ENCODE measurements around a stretch of chr1.

- PRO-cap, 2 experiments = no peak in any of the 2 experiments
- RAMPAGE, long total RNA, 4 experiments = no peak in any of the 4 experiments
Measured at GRCh38 chr1:119779204-119779611, 10.5 kb upstream of the HMGCS2 start.

- PRO-cap, 2 experiments = no peak in any of the 2 experiments
- RAMPAGE, long total RNA, 4 experiments = start-site peak on the minus strand in 1 of 4 experiments, at chr1:119917568-119917756 at its widest, 25 reads per replicate
Measured at GRCh38 chr1:119917482-119918036, 21.2 kb upstream of the ADAM30 start.

- PRO-cap, 2 experiments = no peak in any of the 2 experiments
- RAMPAGE, long total RNA, 4 experiments = start-site peak on the minus strand in 1 of 4 experiments, at chr1:119922297-119922372 at its widest, 45 reads per replicate
Measured at GRCh38 chr1:119922074-119922693, 25.9 kb upstream of the ADAM30 start.

DNA sequence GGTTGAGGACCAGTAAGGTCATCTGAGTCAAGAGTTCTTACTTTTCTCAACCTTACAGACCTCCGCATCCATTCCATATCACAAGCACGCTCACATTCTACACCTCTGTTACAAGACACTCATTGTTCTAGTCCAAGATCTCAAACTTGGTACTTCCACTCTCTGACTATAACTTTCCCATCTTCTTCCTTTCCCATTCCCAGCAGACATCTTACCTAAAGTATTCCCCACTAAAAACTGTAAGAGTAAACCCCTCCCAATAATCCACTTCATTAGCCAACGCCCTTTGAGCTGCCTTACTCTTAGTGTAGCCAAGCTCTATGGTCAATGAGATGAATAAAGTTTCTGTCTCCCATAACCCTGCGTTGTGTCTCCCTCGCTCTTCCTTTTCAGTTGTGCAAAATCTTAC is 83.8 kb upstream of the ADAM30 start:
- PRO-cap, 2 experiments = no peak in any of the 2 experiments
- RAMPAGE, long total RNA, 4 experiments = no peak in any of the 4 experiments

- PRO-cap, 2 experiments = no peak in any of the 2 experiments
- RAMPAGE, long total RNA, 4 experiments = no peak in any of the 4 experiments
Measured at GRCh38 chr1:120132110-120132407, 44.3 kb downstream of the SEC22B start.

GRCh38 chr1:120460233-120460805 is 45.5 kb downstream of the NBPF8 start:
- PRO-cap, 2 experiments = no peak in any of the 2 experiments
- RAMPAGE, long total RNA, 4 experiments = start-site peak on the plus strand in 1 of 4 experiments, at chr1:120460469-120460623 at its widest, 10 reads per replicate

DNA sequence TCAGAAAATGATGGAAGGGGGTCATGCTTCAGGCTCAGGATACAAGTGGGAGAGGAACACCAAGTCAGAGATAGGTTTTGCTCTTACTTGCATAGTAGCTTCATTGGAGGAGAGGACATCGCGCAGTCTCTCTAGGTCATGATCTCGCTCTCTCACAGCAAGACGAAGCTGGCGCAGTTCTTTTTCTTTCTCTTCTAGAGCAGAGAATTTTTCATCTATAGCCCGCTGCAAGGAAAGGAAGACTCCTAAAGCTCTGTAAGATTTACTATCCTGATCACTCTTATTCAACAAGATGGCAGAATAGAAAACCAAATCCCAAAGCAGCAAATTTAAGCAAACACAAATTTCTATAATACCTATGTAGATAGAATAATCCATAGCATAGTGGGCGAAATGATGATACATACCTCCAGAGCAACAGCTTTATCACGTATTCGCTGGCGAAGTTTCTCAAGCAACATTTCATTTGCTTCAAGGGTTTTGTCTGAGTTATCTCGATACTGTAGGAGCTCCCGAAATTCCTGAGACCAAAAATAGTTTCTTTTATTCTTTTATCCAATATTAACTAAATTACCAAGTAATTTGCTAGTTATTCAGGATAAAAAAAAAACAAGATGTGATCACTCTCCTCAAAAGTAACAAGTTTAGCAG is 129.2 kb downstream of the NBPF8 start:
- PRO-cap, 2 experiments = no peak in any of the 2 experiments
- RAMPAGE, long total RNA, 4 experiments = no peak in any of the 4 experiments

- PRO-cap, 2 experiments = no peak in any of the 2 experiments
- RAMPAGE, long total RNA, 4 experiments = no peak in any of the 4 experiments
Measured at GRCh38 chr1:120557085-120557496, 142.3 kb downstream of the NBPF8 start.

- PRO-cap, 2 experiments = peak in 1 of 2 experiments; most common plus-strand start chr1:120851288 (in 1)
- RAMPAGE, long total RNA, 4 experiments = no peak in any of the 4 experiments
Measured at GRCh38 chr1:120851061-120851640, 38.4 kb upstream of the PPIAL4A start.

DNA sequence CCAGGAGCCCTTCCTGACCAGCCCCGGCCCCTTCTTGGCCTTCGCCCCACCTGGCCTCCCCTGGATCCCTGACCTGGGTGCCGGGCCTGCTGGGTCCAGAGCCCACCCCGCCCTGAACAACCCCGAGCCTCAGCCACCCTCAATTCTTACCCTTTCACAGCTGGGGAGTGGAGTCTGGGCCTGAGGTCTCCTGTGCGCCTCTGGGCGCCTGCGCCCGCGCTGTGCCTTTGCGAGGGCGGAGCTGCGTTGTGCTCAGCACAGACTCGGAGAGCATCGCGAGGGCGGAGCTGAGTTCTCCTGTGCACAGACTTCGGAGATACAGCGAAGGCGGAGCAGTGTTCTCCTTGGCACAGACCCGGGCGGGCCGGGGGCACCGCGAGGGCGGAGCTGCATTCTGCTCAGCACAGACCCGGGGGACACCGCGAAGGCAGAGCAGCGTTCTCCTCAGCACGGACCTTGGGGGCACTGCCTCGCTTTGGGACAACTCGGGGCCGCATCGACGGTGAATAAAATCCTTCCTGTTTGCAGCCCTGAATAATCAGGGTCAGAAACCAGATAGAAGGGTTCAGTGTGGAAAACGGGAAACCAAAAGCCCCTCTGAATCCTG is 481.2 kb downstream of the H3-7 start:
- PRO-cap, 2 experiments = no peak in any of the 2 experiments
- RAMPAGE, long total RNA, 4 experiments = no peak in any of the 4 experiments

GRCh38 chr1:144443864-144444516 is 17.5 kb downstream of the NBPF15 start:
- PRO-cap, 2 experiments = no peak in any of the 2 experiments
- RAMPAGE, long total RNA, 4 experiments = no peak in any of the 4 experiments

- PRO-cap, 2 experiments = peak in 1 of 2 experiments; most common plus-strand start chr1:144460890 (in 1)
- RAMPAGE, long total RNA, 4 experiments = no peak in any of the 4 experiments
Measured at GRCh38 chr1:144460694-144460973, 835 bp downstream of the NBPF15 start.

DNA sequence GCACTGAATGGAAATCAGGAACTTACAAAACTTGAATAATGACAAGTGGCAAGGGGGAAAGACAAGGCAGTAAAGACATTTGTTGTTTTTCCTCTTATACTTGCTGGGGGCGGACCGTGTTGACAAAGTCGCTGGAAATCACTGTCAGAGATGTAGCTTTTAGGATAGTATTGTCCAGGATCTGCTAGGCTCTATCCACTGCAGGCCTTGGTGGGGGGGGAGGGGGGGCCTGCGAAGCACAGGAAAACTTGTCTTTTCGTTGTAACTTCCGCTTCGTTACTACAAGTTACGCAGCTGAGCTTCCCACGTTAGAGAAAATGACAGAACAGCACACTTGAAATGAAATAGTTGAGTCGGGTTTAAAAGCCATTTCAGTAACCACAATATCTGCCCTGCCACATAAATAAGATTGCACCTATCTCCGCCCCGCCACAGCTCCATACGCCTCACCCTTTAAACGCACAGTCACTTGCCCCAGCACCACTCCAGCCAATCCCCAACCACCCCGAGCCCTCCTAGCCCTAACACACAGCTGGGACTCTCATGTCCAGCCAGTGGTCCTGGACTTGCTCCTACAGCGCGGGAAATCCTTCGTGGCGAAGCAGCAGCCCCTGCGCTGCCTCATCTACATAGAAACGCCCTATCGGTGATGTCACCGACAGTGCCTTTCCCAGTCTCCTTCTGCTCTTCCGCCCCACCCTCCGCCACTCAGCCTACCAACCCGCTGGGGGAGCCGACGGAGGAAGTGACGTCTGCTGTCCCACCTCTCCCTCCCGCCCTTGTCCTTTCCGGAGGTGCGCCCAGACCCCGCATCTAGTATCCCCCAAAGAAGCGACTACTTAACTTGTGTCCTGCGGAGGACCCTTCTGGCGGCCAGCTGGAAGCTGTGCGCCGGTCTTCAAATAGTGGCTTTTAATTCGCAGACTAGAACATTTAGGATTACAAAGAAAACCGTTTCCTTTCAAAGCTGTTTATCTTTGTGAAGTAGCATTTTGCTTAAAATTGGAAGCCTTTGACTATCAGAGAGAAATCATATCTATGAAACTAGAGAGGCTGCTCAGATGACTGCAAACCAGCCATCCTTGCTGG is 46.2 kb upstream of the PPIAL4F start:
- PRO-cap, 2 experiments = peak in 2 of 2 experiments; most common plus-strand start position 842 of the sequence (in 2); most common minus-strand start position 576 of the sequence (in 1)
- RAMPAGE, long total RNA, 4 experiments = start-site peak on the minus strand in 1 of 4 experiments, centred at position 406 of the sequence, 7 reads per replicate

GRCh38 chr1:144567429-144568091 is 25.1 kb upstream of the PPIAL4F start:
- PRO-cap, 2 experiments = no peak in any of the 2 experiments
- RAMPAGE, long total RNA, 4 experiments = no peak in any of the 4 experiments

DNA sequence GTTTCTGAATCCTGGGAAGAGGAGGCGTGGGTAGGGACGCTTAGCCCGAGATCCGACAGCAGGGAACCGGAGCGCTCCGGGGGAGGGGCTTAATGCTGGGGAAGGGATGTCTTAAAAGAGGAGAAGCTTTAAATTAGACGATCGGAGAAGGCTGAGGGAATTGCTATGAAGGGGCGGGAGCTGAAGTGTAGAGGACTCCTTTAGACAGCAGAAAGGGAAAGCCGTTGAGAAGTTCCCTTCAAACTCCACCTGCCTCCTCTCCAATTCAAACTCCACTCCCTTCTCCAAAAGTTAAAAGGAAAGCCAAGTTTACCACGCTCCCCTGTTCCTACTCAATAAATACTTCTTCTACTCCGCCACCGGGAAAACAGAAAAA is 542 bp downstream of the FAM72D start:
- PRO-cap, 2 experiments = no peak in any of the 2 experiments
- RAMPAGE, long total RNA, 4 experiments = no peak in any of the 4 experiments

GRCh38 chr1:145169375-145170082 is 72.4 kb downstream of the PPIAL4D start:
- PRO-cap, 2 experiments = no peak in any of the 2 experiments
- RAMPAGE, long total RNA, 4 experiments = no peak in any of the 4 experiments

- PRO-cap, 2 experiments = peak in 1 of 2 experiments; most common plus-strand start chr1:145287806 (in 1)
- RAMPAGE, long total RNA, 4 experiments = no peak in any of the 4 experiments
Measured at GRCh38 chr1:145287552-145287866, 45.5 kb upstream of the PPIAL4D start.

DNA sequence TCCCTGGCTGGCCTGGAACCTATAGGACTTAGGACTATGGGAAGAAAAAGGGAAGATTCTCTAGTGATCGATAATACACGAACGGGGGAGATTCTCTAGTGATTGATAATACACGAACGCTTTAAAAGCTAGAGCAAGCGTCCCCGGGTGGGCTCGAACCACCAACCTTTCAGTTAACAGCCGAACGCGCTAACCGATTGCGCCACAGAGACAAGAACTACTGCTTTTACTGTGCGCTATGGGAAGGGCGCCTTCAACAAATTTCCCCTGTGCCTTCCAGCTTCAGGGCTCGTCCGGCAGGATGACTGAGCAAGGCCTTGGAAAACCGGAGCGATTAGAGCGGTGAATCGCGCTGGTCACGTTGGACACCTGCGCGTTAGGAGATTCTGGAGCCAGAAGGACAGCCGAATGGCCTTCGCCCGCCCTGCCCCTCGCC is 49.9 kb upstream of the NBPF20 start:
- PRO-cap, 2 experiments = no peak in any of the 2 experiments
- RAMPAGE, long total RNA, 4 experiments = no peak in any of the 4 experiments

DNA sequence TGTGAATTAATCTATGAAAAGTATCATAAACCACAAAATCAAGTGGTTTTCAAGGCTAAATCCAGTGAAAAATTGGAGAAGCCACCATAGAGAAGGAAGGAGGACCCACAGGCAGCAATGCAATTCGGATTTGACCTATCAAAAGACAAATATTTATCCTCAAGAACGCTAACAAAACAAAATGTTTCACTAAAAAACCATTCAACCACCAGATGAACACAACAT is 39.2 kb downstream of the RNF115 start:
- PRO-cap, 2 experiments = no peak in any of the 2 experiments
- RAMPAGE, long total RNA, 4 experiments = no peak in any of the 4 experiments

- PRO-cap, 2 experiments = peak in 1 of 2 experiments; most common plus-strand start chr1:145949510 (in 1)
- RAMPAGE, long total RNA, 4 experiments = no peak in any of the 4 experiments
Measured at GRCh38 chr1:145949128-145949816, 8.5 kb downstream of the LIX1L start.